SJCRH30 (cell line): ENCODE measurements around a stretch of chr14.

DNA sequence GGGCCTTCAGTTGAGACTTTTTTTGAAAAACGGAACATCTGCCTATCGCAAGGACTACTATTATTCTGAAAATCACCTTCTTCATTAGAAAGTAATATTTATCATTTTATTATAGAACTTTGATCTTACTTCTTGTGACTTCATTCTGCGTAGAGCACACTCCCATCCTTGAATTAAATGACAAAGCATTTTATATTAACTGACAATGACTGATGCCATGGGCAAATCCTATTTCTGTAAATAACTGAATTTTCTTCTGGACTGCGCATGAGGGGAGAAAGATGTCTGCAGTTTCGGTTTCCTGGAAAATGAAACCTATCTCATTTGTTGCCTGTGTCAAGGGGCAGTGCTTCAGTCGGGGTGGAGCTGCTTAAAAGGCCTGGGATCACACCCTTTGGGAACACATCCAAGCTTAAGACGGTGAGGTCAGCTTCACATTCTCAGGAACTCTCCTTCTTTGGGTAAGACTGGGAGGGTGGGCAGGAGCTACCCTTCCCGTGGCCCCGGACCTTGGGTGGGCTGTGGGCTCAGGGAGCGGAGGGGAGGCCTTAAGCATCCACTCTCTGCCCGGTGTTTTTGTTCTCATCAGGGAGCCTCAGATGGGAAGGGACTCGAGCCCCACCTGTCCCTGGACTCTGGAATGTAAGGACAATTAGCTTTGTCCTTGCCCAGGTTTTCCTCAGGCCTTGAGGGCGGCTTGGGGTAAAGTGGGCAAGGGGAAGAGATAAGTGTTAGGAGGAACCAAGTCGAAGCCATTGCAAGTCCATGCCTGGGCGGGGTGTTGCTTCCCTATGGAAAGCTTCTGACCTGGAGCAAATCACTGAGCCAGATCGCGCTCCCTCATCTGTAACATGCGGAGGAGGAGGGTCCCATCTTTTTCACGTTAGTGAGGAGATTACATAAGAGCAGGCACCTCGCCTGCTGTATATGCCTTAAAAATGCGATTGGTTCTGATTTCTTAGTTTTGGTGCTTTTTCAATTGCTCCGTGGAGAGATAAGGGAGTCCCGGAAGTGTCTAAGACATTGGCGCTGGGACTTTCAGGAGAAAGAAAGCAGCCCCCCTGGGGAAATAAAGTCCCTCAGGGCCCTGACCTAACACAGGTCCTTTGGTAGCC, 18.7 kb downstream of the IFI27L2 start:
- RAMPAGE, long total RNA = no peak

DNA sequence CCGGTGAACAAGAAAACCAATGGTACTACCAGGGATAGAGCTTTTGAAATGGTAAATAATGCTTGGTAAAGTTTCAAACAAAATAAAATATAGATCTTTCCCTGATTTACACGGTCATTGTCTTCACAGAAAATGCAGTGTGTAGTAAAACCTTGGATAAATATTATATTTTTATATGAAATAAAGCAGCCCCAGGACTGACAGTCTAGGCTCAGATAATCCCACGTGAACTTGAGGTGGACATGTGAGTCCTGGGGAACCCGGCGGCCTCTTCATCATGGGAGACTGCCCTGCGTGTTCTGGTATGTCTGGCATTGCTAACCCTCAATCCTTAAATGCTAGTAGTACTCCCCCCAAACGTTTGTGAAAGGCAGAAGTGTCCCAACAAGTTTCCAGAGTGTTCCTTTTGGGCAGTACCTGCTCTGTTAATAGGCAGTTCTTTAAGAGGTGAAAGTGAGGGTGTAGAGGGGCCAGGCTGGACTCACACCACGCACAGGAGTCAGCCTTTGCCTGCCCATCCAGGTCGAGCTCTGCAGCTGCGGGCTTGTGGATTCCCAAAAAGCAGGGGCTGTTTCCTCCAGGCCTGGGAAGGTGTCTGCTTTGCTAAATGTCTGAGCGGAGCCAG, 1.1 kb upstream of the SERPINA10 start:
- RAMPAGE, long total RNA = no peak

GRCh38 chr14:94316737-94317221, 6.4 kb downstream of the SERPINA6 start:
- RAMPAGE, long total RNA = no peak

GRCh38 chr14:94321261-94322097, 1.7 kb downstream of the SERPINA6 start:
- RAMPAGE, long total RNA = no peak

GRCh38 chr14:94377008-94378109, 11.0 kb downstream of the SERPINA1 start:
- RAMPAGE, long total RNA = no peak

- RAMPAGE, long total RNA = no peak
Measured at GRCh38 chr14:94542281-94542866, 18.9 kb upstream of the SERPINA4 start.

DNA sequence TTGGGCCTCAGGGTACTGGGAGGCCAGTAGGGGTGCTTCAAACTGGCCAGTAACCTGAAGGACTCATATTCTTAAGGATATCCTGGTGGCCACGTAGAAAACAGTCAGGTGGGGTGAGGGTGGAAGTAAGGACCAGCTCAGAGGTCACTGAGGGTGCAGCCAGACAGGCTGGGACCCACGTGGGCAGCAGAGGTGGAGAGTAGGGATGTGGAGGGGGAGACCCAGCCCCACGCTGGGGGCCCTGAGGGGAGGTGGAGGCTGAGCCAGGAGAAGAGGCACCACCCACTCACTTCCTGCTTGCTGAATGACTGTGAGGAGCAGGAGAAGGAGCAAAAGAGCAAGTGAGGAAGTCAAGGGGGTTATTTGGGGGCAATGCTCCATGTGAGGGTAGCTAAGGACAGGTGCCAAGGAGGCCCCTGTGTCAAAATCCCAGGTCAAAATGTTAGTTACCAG, 12.5 kb upstream of the SERPINA3 start:
- RAMPAGE, long total RNA = no peak

DNA sequence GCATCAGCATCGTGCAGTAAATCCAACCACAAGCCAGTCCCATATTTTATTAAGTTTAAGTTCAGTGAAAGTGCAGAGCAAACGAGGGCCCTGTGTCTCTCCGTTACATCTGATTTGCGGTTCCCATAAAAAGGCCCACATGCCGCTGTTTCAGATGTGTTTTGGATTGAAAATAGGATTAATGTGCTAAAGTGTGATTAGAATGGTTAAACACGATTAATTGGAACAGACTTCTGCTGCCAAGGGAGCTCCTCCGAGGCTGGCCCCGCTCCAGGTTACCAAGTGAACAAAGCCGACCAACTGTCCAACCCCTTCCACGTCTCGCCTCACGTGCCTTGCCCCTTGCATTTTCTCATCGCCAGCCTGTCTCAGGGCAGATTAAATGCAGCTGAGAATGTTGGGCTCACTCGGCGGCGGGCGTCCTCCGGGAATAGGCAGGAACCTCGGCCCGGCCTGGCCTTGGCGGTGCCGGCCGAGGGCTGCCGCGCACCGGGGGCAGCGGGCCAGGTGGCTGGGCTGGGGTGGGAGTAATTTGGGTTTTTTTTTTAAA, 166.6 kb upstream of the GSC start:
- RAMPAGE, long total RNA = no peak

DNA sequence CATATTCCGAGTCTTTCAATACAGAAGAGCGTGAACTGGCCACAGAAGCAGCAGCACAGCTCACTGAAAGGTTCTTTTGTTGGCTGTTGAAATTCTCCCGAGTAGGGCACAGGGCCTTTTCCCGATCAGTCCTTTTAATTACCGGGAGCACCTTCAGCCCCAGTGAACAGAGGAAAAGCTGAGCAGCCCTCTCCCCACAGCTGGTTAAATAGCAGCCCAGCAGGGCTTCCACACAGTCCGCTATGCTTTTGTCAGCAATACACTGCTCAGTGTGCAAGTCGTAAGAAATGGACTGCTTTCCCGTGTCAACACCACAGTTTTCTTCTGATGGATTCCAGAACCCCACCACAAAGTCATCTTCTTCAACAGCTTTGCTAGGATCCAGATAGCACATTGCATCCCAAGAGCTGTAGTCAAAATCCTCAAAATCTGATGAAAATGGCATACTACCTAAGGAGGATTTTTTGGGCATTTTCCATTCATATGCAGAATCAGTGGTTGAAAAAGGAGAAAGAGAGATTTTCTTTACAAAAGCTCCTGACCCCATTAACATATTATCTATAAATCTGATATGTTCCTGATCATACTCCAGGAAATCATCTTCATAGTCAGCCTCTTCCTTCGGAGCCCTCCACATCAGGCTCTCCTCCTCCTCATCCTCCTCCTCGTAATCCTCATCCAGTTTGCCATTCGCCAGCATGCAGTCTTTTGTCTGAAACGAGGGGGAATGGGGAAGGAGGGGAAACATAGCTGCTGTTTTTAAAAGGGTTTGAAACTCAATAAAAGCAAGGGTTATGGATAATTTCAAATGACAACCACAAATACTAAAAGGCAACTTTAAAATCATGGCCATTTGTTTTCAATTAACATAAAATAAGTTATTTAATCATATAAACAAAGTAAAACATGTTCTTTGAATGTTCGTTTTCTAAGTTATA, 61.1 kb downstream of the DICER1 start:
- RAMPAGE, long total RNA = no peak

- RAMPAGE, long total RNA = no peak
Measured at GRCh38 chr14:95138316-95138982, 18.9 kb downstream of the DICER1 start.

GRCh38 chr14:95227259-95227802, 70.0 kb upstream of the DICER1 start:
- RAMPAGE, long total RNA = no peak

- RAMPAGE, long total RNA = no peak
Measured at GRCh38 chr14:95256029-95256620, 63.6 kb downstream of the CLMN start.

GRCh38 chr14:95300814-95301889, 18.6 kb downstream of the CLMN start:
- RAMPAGE, long total RNA = no peak

GRCh38 chr14:95327823-95328255, 8.1 kb upstream of the CLMN start:
- RAMPAGE, long total RNA = no peak

DNA sequence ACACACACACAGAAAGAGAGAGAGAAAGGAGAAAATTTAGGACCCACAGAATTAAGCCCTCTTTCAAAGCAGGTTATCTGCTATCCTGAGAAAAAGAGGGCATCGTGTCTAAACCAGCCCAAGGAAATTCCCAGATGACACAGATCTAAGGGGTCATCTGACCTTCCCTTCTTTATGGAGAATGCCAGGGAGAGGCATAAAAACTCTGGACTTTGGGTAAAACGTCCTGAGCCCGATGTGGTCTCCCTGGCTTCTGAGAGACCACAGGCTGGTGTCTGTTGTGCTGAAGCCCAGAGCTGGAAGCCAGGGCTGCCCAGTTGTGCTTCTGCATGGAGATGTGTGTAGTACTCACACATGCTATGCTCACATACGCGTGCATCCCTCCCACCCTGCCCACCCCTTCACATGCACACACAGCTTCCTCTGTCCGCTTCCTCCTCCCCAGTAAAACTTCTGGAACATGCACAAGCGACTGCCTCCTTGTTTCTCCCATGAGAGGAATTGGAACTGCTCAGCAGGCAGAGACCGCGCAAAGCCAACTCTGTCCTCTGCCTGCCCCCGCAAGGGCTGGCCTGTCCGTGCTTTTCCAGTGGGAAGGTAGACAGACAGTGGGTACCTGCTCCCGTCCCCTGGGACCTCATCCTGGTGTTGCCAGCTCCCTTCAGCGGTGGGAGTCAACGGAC, 88.8 kb upstream of the CLMN start:
- RAMPAGE, long total RNA = no peak

DNA sequence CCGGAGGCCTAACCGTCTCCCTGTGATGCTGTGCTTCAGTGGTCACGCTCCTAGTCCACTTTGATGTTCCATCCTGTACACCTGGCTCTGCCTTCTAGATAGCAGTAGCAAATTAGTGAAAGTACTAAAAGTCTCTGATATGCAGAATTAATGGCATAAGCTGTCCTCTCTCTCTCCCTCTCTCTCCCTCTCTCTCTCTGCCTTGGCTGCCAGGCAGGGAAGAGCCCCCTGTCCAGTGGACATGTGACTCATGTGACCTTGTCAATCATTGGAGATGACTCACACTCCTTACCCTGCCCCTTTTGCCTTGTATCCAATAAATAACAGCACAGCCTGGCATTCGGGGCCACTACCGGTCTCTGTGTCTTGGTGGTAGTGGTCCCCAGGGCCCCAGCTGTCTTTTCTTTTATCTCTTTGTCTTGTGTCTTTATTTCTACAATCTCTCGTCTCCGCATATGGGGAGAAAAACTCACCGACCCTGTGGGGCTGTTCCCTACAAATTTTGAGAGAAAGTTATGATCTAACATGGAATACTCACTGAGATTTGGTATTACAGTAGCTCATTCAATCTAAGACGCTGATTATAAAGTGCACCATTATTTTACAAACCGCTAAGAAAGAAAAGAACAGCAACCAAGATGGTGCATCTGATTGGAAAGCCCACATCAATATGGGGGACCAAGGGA, 88.9 kb downstream of the SYNE3 start:
- RAMPAGE, long total RNA = no peak

- RAMPAGE, long total RNA = no peak
Measured at GRCh38 chr14:95483078-95483580, 33.3 kb downstream of the SYNE3 start.

- RAMPAGE, long total RNA = no peak
Measured at GRCh38 chr14:95533193-95534169, 1.4 kb upstream of the GLRX5 start.

DNA sequence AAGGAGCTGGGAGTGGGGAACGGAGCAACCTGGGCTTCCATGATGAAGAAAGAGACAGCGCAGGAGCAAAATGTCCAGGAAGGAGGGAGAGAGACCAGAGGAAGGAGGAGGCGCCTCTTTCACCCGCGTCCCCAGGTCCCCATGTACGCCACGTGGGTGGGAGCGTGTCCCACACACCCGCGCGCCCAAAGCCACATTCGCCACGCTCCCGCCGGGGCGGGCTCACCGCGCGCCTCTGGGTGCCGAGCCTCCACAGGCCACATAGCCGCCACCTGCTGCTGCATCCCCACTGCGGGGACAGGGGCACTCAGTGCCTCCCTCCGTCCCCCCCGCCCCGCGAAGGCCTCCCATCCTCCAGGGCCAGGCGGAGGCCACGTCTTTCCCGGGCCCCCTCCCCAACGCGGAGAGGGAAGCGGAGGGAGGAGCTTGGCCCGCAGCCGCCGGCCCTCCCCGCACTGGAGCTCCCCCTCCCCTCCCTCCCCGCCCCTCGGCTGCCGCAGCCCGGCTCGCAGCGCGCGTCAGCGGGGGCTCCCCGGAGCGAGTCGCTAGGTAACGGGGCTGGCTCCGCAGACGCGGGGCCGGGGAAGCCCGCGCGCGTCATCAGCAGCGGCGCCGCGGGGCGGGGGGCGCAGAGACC, 162.0 kb upstream of the TCL1A start:
- RAMPAGE, long total RNA = no peak

GRCh38 chr14:96204080-96204515, 541 bp upstream of the BDKRB2 start:
- RAMPAGE, long total RNA = no peak